Sigmoid colon (tissue), 4 donors: ENCODE results near the genes TRPV4, TCTN1, CCDC63 and PHETA1.

- PRO-cap = no peak
- RAMPAGE, long total RNA, 4 experiments = start-site peak on the minus strand in 1 of 4 experiments, at chr12:109833377-109833381 at its widest, 5 reads per replicate
Observed at GRCh38 chr12:109833045-109833808, at the start of gene TRPV4. Gene TRPV4 (minus strand): TSS chr12:109833398.

- PRO-cap = no peak
- RAMPAGE, long total RNA, 4 experiments = no peak in any of the 4 experiments
Observed at GRCh38 chr12:109879120-109879786, 1.1 kb downstream of the GLTP start.

DNA sequence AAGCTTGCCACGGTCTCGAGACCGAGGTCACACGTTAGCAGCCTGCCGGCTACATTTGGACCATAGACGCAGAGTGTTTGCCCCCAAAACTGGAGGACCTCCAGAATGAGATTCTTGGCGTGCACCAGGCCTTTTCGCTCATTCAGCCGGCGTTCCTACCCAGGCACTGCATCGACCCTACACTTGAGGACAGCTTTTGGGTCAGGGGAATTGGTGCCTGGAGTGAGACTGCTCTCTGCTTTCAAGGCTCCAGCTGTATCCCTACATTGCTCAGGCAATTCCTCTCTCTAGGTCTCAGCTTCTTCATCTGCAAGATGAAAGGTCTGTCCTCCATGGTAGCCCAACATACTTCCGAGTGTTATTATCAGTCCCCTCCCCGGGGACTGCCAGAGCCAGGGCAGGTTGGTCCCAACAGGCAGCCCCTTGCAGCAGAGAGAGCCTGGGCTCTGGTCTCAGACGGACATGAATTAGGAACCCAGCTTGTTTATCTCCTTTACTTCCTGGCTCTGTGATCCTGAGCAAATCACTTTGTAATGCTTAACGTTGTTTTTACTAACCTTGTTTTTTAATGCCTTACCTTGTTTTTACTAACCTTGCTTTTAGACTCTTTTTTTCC lies 773 bp downstream of the TCHP start:
- PRO-cap = no peak
- RAMPAGE, long total RNA, 4 experiments = no peak in any of the 4 experiments

DNA sequence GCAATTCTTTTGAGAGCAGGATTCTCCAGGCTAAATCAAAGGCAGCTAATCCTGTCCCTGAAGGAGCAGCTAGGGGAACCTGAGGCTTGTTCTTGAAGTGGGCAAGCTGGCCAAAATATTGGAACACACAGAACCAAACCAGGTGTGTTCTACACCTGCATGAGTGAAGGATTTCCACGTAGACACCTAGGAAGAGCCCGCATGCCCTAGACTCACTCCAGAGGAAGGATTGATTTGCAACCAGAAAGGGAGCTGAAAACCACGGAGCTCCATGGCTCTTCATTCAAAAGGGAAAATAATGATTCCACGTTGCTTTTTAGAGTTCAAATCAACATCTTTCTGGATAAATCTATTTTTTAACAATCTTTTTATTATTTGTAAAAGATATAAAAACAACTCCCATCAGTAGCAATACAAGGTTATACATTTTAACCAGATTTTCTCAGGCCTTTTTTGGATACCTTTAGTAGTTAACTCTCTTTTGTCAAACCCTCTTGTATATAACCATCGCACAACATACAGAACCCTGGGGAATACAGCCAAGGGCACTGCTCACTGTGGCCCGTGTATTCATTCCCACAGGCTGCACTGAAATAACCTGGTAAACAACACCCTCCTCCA lies 9.9 kb downstream of the C12orf76 start:
- PRO-cap = no peak
- RAMPAGE, long total RNA, 4 experiments = no peak in any of the 4 experiments

- PRO-cap = no peak
- RAMPAGE, long total RNA, 4 experiments = no peak in any of the 4 experiments
Observed at GRCh38 chr12:110042211-110042748, 6.0 kb downstream of the C12orf76 start.

- PRO-cap = no peak
- RAMPAGE, long total RNA, 4 experiments = no peak in any of the 4 experiments
Observed at GRCh38 chr12:110104275-110105197, 19.6 kb upstream of the IFT81 start.

GRCh38 chr12:110171679-110172128 lies 47.5 kb downstream of the IFT81 start:
- PRO-cap = no peak
- RAMPAGE, long total RNA, 4 experiments = no peak in any of the 4 experiments

GRCh38 chr12:110332290-110332504 lies 51.1 kb downstream of the ATP2A2 start:
- PRO-cap = no peak
- RAMPAGE, long total RNA, 4 experiments = no peak in any of the 4 experiments

GRCh38 chr12:110332505-110332751 lies 51.4 kb downstream of the ATP2A2 start:
- PRO-cap = no peak
- RAMPAGE, long total RNA, 4 experiments = no peak in any of the 4 experiments

DNA sequence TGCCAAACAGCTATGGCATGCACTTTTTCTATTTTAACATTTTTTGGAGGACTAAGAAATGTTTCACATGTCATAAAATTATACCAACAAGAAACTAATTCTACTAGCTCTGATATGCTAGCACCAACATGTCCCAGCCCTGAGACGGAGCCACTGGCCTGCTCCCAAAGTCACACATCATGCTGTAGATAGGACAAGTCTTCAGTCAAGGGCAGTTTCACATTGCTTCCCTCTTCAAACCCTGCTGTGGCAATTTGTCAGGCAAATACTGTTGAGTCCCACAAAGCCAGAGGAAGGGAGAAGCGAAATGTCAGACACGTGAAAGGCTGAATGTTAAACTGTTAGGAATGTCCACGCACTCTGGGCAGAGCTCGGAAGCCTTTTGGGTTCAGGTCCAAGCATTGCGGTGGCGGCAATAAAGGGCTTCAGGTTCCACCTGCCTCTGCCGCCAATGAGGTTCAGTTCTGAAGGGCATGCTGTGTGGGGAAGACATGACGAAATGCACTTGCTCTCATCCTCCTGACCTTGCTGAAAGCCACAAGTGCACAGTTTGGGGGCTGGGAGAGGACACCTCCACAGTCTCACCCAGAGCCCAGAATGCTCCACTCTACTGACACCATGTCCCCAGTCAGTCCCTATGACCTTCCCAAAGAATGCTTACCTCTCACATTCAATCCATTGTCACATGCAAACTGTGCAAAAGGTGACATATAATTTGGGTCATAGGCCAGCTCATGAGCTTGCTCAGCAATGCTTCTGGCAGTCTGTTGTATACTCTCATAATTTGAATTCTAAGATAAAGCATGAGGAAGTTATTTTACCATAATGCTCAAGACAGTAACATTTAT lies 35.6 kb downstream of the RAD9B start:
- PRO-cap = unidirectional peak, plus-strand start at position 548 of the sequence
- RAMPAGE, long total RNA, 4 experiments = no peak in any of the 4 experiments

- PRO-cap = no peak
- RAMPAGE, long total RNA, 4 experiments = no peak in any of the 4 experiments
Observed at GRCh38 chr12:110546594-110547008, 36.5 kb downstream of the PPTC7 start.

GRCh38 chr12:110584943-110586059 lies 2.2 kb upstream of the PPTC7 start:
- PRO-cap = no peak
- RAMPAGE, long total RNA, 4 experiments = no peak in any of the 4 experiments

- PRO-cap = bidirectional peak, plus-strand start at chr12:110614168, minus-strand start at chr12:110613987
- RAMPAGE, long total RNA, 4 experiments = start-site peak on the plus strand in 4 of 4 experiments, at chr12:110614115-110614187 at its widest, 483 to 903 reads per replicate
Observed at GRCh38 chr12:110613757-110614829, at the start of gene TCTN1. Gene TCTN1 (plus strand): TSS chr12:110614129.

GRCh38 chr12:110688392-110689033 lies 402 bp downstream of the HVCN1 start:
- PRO-cap = no peak
- RAMPAGE, long total RNA, 4 experiments = no peak in any of the 4 experiments

- PRO-cap = no peak
- RAMPAGE, long total RNA, 4 experiments = no peak in any of the 4 experiments
Observed at GRCh38 chr12:110780504-110780868, 37.8 kb upstream of the PPP1CC start.

- PRO-cap = no peak
- RAMPAGE, long total RNA, 4 experiments = no peak in any of the 4 experiments
Observed at GRCh38 chr12:110846602-110847366, at the start of gene CCDC63. Gene CCDC63 (plus strand): TSS chr12:110846987.

GRCh38 chr12:111166480-111166950 lies 132.6 kb downstream of the CUX2 start:
- PRO-cap = no peak
- RAMPAGE, long total RNA, 4 experiments = no peak in any of the 4 experiments

- PRO-cap = no peak
- RAMPAGE, long total RNA, 4 experiments = no peak in any of the 4 experiments
Observed at GRCh38 chr12:111368866-111369332, at the start of gene PHETA1. Gene PHETA1 (minus strand): TSS chr12:111369095.

DNA sequence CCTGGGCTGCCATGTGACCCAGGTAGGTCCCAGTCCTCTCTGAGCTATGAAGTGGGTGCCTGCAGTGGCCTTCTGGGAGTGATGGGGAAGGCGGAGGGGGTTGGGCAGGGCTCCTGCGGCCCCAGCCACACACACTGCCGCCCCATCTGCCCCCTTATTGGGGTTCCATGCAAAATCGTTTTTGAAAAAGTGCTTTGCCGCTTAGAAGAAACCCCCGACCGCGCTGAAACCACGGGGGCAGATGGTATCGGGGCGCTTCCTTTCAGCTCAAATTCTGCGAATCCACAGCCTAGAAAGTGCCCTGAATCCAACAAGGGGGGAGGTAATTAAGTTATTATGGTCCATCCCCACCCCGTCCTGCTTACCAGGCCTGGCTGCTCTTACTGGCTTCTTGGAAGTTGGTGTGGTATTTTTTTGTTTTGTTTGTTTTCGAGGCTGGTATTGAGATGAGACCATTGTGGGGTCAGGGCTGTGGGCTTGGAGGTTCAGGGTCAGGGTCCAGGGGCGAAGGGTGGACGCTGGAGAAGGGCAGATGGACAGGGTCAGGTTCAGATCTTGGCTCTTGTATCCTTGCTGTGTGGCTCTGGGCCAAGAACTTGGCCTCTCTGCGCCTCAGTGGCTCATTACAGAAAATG lies 24.5 kb downstream of the SH2B3 start:
- PRO-cap = no peak
- RAMPAGE, long total RNA, 4 experiments = no peak in any of the 4 experiments

DNA sequence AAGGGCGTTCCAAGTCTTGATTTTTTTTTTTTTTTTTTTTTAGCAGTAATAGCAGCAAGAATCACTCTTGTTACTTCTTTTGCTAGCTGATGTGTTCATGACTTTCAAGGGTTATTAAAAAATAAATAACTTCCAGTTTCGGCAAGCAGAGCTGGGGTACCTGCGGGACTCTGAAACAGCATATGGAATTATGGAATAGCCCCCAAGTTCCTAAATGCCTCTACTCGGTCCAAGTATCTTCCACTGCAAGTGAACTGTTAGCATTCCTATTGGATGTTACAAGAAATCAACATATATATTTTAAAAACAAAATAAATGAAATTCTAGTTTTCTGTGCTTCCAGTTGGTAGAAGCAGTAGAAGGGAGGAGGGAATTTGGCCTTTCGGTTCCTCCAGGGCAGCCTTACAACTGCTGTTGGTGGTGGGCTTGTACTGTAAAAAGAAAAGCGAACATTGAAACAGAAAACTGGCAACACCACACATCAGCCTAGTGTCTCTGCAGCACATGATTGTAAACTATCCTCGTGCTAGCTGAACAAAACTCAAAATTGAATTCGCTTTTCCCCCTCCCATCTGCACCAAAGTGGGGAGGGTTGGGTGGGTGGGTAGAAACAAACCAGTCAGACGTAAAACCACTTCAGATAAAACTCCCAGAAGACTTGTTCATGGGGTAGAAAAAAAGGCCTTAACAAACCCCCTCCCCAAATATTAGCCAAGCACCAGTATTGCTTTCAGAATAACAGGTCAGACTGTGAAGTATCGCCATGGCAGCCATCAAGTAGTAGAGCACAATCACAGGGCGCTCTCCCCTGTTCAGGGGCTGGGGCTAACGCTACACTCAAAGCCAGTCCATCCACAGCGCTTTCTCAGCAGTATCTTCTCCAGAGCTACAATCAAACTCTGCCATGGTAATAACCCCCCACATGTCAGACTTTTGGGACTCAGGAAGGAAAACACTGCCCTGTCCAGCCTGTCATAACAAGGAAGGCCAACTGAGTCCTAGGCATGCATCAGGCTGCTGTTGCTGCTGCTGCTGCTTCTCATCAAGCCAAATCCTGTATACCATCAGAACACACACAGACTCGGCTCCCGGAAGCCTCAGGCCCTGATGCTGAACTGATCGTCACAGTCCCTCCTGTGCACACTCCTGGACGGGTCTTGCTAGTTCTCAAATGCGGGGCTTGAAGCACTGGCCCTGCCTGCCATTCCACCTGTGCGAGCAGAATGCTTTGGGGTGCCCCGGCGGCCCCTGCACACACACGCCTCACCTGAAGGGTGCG lies 47.1 kb downstream of the SH2B3 start:
- PRO-cap = no peak
- RAMPAGE, long total RNA, 4 experiments = no peak in any of the 4 experiments